Lung (tissue), 4 donors: ENCODE results near the gene NCAM1.

- PRO-cap = no peak
- RAMPAGE, long total RNA = no peak
- RRBS = no CpG with 5 or more reads among the region's 7 CpGs
Observed at GRCh38 chr11:111993370-111994002, 31.7 kb upstream of the DLAT start.

- PRO-cap = no peak
- RAMPAGE, long total RNA = no peak
- RRBS = no CpG with 5 or more reads among the region's 6 CpGs
Observed at GRCh38 chr11:112081491-112082138, 4.9 kb downstream of the TIMM8B start.

- PRO-cap = no peak
- RAMPAGE, long total RNA = no peak
- RRBS = no CpG with 5 or more reads among the region's 3 CpGs
Observed at GRCh38 chr11:112152823-112153430, 11.0 kb downstream of the IL18 start.

GRCh38 chr11:112236081-112236394 is 9.8 kb downstream of the PTS start:
- PRO-cap = no peak
- RAMPAGE, long total RNA = no peak
- RRBS = no CpG with 5 or more reads among the region's 5 CpGs

- PRO-cap = no peak
- RAMPAGE, long total RNA = no peak
- RRBS = no CpG with 5 or more reads among the region's 2 CpGs
Observed at GRCh38 chr11:112554368-112554668, 293.7 kb upstream of the PLET1 start.

GRCh38 chr11:112942896-112943593 is 18.2 kb upstream of the NCAM1 start:
- PRO-cap = no peak
- RAMPAGE, long total RNA = no peak
- RRBS = no CpG with 5 or more reads among the region's 10 CpGs

GRCh38 chr11:112950192-112950568 is 11.0 kb upstream of the NCAM1 start:
- PRO-cap = no peak
- RAMPAGE, long total RNA = no peak
- RRBS = no CpG with 5 or more reads among the region's 3 CpGs

DNA sequence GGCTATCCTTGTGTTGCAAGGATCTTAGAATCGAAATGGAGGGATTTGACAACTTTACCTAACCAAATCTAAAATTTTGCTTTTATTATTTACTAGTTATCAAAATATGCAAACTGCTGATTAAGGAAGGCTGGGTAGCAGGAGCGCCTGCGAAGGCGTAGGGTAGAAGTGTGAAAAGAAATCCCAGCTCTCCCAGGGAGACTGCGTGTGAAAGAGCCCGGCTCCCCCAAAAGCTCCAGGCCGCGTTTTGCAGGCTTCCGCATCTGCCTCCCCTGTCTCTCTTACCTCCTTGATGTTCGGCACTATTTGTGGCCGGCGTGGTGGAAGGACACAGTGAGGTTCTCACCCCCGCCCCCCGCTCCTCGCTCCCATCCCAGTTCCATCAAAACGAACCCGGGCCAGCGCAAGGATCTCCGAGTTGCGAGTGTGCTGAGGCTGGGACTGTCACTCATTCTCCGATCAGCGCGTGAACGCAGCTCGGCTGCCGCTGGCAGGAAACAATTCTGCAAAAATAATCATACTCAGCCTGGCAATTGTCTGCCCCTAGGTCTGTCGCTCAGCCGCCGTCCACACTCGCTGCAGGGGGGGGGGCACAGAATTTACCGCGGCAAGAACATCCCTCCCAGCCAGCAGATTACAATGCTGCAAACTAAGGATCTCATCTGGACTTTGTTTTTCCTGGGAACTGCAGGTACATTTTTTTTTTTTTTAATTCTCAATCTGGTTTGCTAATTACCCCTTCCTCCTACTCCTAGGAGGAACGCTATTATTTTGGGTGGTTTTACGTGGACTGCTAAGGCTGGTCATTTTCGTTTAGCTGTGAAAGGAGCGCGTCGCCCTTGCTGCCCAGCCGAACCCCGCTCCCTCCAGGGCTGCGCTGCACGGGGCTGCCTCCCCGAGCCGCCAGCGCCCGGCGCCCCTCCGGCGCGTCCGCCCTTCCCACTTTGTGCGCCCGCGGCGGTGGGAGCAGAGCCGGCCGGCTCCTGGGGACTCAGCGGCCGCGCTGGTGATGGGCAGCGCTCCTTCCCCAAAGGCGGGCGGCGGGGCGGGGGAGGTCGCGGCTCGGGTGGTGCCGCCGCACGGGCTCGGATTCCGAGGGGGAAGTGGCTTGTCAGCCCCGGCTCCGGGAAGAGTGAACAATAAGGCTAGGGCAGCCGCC is at the start of gene NCAM1:
Gene NCAM1 (plus strand): TSS at position 447 of the 1,159 bp plus-strand sequence.
- PRO-cap = no peak
- RAMPAGE, long total RNA = no peak
- RRBS = 2% methylated on average over 18 of the region's 76 CpGs

- PRO-cap = no peak
- RAMPAGE, long total RNA = no peak
- RRBS = no CpG with 5 or more reads among the region's 6 CpGs
Observed at GRCh38 chr11:113338889-113339582, 24.7 kb downstream of the TTC12 start.

GRCh38 chr11:113365924-113366141 is 21.7 kb upstream of the ANKK1 start:
- PRO-cap = no peak
- RAMPAGE, long total RNA = no peak
- RRBS = no CpG with 5 or more reads among the region's 3 CpGs

- PRO-cap = no peak
- RAMPAGE, long total RNA = no peak
- RRBS = no CpG with 5 or more reads among the region's 4 CpGs
Observed at GRCh38 chr11:113884371-113884656, 8.9 kb upstream of the USP28 start.

- PRO-cap = no peak
- RAMPAGE, long total RNA = no peak
- RRBS = no CpG with 5 or more reads among the region's 5 CpGs
Observed at GRCh38 chr11:113894564-113895051, 10.0 kb upstream of the HTR3B start.

- PRO-cap = no peak
- RAMPAGE, long total RNA = no peak
- RRBS = 79% methylated on average over 3 of the region's 7 CpGs
Observed at GRCh38 chr11:114040766-114041260, 18.7 kb upstream of the ZBTB16 start.

DNA sequence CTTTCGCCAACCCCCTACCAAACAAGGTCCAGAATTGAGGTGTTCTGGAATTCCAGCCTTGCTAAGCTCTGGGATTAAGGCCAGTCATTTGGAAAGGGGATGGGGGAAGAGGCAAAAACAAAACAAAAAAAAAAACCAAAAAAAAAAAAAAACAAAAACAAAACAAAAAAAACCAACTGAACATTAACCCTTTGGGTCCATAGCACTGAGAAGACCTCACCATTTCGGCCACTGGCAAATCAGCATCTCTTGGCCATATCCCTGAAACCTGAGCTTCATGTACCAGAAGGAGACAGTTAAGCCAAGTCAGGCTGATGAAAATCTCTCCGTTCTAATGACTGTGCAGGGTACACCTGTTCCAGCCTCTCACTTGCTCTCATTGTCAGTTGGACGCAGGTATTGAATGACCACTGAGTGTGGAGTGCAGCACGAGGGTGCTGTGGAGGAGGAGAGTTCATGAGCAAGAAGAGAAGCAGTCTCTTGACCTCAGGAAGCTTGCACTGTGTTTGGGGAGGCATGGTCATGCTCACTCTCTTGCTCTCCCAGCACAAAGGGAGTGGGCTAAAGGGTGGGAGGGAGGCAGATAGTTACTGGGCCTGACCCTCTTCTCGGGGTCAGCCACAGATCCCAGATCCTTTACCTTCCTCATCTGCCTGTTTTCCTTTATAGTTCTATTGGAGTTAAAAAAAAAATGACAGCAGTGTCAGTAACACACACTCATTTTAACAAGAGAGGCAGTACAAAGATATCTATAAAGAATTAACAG is 65.1 kb downstream of the ZBTB16 start:
- PRO-cap = no peak
- RAMPAGE, long total RNA = no peak
- RRBS = no CpG with 5 or more reads among the region's 6 CpGs

GRCh38 chr11:114129096-114129631 is 69.7 kb downstream of the ZBTB16 start:
- PRO-cap = no peak
- RAMPAGE, long total RNA = no peak
- RRBS = no CpG with 5 or more reads among the region's 10 CpGs

DNA sequence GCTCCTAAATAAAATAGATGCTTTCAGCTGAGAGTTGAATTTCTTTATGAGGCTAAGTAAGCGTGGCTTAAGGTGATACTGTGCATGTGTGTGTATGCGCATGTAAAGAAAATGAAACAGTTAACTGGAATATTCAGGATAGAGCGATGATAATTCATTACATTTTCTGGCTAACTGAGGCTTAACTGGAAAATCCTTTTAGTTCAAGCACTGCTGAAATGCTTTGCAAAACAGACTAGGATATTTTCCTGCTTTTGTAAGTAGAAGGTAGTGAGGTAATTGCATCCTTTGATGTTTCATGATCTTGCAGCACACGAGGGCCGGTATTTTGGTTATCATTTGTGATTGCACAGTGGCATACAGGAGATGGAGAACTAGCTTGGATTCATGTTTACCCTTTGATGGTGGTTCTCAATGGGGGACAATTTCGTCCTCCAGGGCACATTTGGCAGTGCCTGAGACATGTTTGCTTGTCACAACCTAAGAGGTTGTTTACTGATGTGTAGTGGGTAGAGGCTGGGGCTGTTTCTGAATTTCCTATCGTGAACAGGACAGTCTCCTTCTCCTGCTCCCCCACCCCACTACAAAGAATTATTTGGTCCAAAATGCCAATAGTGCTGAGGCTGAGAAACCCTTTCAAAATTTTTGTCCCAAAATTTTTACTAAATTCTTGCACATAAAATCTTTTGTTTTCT is 71.4 kb downstream of the ZBTB16 start:
- PRO-cap = unidirectional peak, plus-strand start at position 397 of the sequence
- RAMPAGE, long total RNA = no peak
- RRBS = no CpG with 5 or more reads among the region's 7 CpGs

DNA sequence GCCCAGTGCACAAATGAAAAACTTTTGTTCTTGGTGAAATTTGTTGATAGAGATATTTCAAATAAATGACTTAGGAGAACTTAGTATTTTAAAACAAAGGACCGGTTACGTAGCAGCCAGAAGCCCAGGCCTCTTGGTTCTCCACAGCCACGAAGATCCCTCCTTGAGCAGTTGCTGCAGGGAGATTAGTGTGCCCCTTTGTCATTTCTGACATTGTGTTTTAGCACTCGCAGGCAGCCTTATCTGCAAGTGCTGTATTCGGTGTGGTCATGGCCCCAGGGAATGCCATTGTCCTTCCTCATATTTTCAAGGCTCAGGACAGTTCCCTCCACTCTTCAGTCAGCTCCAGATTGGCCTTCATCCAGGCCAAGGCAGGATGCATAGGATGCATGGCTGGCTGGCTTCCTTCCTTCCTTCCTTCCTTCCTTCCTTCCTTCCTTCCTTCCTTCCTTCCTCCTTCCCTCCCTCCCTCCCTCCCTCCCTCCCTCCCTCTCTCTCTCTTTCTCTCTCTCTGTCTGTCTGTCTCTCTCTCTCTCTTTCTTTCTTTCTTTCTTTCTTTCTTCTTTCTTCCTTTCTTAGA is 88.5 kb downstream of the ZBTB16 start:
- PRO-cap = no peak
- RAMPAGE, long total RNA = no peak
- RRBS = no CpG with 5 or more reads among the region's 5 CpGs

DNA sequence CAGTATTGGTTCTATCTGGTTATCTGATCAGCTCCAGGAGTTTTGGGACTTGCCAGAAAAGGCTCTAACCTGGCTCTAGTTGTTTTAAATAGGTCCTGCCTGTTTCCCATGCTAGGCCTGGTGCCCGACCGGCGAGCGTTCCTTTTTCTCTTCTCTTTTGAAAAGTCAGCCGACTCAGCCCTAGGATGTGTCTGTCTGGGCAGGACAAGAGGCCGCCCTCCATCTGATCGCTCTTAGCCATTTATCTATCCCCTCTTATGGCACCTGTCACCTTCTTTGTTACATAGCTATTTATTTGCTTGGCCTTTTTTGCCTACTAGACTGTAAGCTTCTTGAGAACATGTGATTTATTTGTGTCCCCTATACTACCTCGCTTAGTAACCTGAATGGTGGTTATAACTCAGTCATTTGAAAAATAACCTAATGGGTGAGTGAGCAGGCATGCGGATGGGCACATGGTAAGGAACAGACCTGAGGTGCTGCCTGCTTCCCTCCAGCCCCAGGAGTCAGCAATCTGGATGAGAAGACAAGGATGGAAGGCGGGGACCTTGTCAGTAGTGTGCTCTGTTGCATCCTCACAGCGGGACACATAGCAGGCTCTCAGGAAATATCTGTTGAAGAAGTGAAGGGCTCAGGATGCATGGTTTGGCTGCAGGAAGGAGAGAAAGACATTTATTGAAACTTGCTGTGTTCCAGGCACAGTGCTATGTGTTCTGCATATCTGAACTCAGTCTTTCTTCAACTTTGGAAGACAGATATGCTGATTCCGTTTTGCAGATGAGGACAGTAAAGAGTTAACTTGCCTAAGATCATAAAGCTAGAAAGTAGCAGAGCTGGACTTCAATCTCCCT is 108.5 kb downstream of the ZBTB16 start:
- PRO-cap = no peak
- RAMPAGE, long total RNA = no peak
- RRBS = no CpG with 5 or more reads among the region's 12 CpGs

DNA sequence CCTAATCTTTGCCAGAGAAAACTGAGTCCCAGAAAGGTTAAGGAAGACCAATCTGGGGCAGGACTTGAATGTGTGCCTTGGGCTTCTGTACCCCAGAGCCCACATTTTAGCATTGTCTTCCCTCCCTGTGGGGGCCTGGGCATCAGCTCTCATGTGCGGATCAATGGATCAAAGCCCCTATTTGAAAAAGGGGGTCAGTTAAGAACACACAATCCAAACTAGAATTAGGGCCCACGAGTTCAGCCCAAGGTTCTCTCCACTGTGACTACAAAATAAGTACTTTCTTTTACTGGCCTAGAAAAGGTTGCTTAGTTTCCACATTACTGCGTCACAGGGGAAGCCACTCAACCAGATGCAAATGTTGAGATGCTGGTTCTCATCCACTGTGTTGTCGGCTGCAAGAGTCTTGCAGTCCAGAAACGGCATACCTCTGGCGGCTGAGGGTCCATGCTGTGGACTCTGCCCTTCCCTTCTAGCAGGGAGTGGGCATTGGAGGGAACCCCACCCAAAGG is 99.3 kb upstream of the NNMT start:
- PRO-cap = no peak
- RAMPAGE, long total RNA = no peak
- RRBS = no CpG with 5 or more reads among the region's 6 CpGs

DNA sequence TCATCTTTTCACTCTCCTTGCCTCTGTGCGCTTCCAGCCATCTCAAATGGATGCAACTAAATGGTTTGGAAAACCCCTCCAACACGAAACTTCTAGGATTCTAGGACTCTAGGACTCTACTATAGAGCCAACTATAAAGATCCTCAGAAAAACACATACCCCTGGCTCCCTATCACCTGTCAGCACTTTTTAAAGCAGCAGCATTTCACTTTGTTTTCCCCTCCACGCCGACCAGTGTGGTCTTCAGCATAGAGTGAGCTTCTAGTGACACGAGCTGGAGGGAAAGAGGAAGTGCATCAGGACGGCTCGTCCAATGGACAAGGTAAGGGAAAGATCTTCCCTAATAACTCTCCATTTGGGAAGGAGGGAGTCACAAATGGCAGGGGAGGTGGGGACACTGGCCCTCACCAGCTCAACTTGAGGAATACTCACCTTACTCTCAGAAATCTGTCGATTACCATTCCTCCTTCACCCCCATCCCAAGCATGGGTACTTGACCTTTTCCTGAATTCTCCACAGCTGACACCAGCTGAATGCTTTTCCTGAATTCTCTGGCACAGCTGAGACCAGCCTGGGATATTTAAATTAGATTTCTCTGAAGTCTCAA is 33.5 kb upstream of the NNMT start:
- PRO-cap = no peak
- RAMPAGE, long total RNA = no peak
- RRBS = no CpG with 5 or more reads among the region's 8 CpGs